Thoracic aorta endothelial cell (primary cell): ENCODE data around the genes CHST15 and OAT.

DNA sequence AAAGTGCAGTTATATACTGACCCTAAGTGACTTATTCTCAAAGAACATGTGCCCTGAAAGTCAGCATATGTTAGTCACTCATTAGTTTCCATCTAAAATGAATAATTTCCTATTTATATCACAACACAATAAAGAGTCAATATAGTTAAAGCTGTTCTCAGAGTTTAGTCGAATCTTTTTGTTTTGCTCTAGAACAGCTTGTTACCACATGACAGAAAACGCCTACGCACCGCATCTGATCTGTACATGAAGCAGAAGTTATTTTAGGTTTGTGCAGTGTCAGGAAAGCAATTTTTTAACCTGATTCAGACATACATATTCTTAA lies 33.2 kb downstream of the PLEKHA1 start:
- CAGE, long polyA plus RNA: no peak

GRCh38 chr10:122468827-122469830 lies 7.8 kb downstream of the HTRA1 start:
- CAGE, long polyA plus RNA: no peak

GRCh38 chr10:122620863-122621502 lies 51.7 kb upstream of the SPADH start:
- CAGE, long polyA plus RNA: no peak

GRCh38 chr10:122630849-122631351 lies 41.8 kb upstream of the SPADH start:
- CAGE, long polyA plus RNA: no peak

- CAGE, long polyA plus RNA: no peak
Measured at GRCh38 chr10:122997113-122997631, 11.4 kb downstream of the IKZF5 start.

GRCh38 chr10:123157920-123158371 lies 3.7 kb downstream of the BUB3 start:
- CAGE, long polyA plus RNA: no peak

DNA sequence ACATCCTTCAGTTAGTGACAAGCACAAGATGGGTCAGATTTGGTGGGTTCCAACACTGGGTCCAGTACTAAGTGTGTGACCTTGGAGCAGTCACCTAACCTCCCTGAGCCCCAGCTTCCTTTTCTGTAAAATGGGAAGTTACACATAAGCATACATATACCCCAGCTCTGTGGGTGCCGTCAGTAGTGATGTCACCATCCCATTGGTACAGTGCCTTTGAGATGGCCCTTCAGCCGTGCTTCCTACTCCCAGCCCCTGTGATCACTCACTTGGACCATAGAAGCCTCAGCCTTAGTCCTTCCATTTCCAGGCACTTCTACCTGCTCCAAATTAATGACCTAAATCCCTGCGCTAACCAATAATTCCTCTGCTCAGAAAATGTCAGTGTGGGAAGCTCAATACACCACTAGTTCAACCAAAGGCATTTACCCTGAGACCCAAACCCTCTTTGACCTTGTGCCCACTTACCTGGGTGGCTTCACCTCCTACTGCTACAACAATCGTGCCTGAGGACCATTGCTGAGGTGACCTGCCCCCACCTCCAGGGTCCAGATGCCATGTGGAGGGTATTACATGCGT lies 95.4 kb downstream of the CHST15 start:
- CAGE, long polyA plus RNA: no peak

DNA sequence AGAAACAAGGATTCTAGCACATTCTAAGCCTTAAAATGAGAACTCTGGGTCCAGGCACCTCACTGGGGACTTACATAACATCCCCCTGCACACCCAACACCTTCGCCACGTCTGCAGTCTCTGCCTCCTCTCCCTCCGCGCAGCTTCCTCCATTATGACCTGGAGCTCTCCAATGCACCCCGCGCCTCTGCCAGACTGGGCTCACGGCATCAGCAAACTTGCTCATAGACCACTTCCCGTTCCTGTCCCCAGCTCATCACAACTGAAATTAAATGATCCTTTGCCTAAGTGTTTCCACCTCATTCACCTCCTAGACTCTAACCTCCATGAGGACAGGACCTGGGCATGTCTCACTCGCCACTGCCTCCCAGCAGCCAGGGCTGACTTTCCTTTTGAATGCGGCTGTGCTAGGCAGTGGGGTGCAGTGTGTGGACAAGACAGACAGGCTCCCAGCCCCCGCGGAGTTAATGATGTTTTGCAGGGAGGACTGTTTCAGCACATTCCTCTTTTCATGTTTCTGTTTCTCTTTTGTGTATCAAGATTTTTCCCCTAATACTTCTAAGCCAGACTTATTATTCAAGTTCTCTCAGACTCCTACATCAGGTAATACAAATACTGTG lies 18.8 kb downstream of the CHST15 start:
- CAGE, long polyA plus RNA: no peak

GRCh38 chr10:124084664-124085048 lies 8.7 kb downstream of the CHST15 start:
- CAGE, long polyA plus RNA: no peak

DNA sequence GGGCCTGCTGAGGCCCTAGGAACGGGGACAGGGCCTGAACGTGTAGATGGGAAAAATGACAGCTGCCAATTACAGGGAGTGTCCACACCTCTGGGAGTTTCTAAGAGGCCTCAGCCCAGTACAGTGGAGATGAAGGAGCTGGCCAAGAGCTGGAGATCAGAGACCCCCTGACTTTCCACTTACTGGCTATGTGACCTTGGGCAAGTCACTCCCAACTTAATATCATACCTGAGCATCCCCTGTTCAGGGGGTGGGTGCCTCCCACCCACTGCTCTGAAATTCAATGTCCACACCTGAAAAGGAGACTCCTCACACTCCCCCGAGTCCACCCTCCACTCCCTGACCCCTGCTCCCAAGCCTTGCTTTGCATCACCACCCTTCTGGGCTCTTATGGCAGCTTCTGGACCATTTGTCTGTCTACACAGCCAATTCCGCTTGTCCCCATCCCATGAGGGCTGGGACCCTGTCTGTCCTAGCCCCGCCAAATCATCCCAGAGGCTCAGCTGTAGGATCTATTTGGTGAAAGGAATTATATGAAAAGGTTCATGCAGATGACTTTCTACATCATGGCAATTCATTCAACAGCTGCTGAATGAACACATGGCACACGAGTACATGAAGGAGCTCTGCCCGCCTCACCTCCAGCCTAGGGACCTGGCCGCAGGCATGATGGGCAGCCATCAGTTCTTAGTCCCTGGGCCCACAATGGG lies 3.9 kb downstream of the CHST15 start:
- CAGE, long polyA plus RNA: no peak

DNA sequence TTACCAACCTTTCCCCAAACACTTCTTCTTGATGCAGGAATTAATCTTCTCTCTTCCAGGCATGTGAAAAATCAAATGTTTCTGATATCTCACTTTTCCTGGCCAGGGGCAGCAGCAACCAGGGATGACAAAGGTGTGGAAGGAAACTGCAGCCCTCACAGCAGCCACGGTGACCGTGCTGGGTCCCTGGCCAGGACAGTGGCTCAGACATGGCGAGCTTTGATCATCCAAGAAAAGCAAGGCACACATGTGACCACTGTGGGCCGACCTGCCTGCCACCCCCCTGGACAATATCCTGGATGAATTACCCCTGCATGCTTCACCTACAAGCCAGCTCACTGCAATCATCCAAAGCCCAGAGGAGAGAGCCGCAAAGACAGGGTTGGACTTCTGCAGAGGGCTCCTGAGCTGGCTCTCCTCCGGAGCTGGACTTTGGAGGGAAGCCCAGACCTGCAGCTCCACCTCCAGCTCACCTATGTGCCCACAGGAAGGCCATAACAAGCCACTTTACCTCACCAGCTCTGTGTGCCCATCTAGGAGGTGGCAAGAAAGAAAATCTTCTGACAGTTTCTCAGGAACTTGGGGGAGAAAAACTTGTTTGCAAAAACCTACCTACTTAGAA lies 2.7 kb downstream of the CHST15 start:
- CAGE, long polyA plus RNA: no peak

DNA sequence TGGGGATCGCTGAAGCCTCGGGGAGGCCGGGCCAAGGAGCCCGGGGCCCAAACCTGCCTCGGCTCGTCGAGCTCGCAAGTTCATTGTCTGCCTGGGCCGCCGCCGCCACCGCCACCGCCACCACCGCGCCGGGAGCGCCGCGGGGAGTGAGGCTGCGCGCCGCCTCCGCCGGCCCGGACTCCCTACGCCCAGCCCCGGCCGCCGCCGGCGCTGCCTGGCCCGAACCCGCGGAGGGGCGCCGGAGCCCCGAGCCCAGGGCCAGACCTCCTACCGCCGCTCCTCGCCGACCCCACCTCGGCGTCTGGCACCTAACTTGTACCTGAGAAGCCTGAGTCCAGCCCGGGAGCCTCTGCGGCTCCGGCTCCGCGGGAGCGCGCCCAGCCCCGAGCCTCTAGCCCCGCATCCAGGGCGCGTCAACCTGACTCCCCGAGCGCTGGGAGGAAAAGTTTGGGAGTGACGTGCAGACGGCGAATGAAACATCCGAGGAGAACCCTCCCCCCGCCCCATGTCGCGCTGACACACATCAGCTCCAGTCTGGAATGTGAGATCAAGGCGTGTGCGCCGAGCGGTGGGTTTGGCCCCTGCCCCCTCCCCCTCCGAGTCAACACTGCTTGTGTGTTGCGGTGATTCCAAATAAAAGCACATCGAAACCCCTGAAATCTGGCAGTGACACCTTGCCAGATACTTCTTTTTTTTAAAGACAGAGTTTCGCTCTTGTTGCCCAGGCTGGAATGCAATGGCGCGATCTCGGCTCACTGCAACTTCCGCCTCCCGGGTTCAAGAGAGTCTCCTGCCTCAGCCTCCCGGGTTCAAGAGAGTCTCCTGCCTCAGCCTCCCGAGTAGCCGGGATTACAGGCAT lies at the start of gene CHST15:
Gene CHST15, minus strand, starts transcription at position 449 of the 859 bp plus-strand sequence.
- CAGE, long polyA plus RNA: no peak

GRCh38 chr10:124172066-124172936 lies 78.9 kb upstream of the CHST15 start:
- CAGE, long polyA plus RNA: no peak

- CAGE, long polyA plus RNA: no peak
Measured at GRCh38 chr10:124181993-124182503, 88.7 kb upstream of the CHST15 start.

- CAGE, long polyA plus RNA: no peak
Measured at GRCh38 chr10:124418836-124419692, at the start of gene OAT. Gene OAT (minus strand): TSS chr10:124418923.

DNA sequence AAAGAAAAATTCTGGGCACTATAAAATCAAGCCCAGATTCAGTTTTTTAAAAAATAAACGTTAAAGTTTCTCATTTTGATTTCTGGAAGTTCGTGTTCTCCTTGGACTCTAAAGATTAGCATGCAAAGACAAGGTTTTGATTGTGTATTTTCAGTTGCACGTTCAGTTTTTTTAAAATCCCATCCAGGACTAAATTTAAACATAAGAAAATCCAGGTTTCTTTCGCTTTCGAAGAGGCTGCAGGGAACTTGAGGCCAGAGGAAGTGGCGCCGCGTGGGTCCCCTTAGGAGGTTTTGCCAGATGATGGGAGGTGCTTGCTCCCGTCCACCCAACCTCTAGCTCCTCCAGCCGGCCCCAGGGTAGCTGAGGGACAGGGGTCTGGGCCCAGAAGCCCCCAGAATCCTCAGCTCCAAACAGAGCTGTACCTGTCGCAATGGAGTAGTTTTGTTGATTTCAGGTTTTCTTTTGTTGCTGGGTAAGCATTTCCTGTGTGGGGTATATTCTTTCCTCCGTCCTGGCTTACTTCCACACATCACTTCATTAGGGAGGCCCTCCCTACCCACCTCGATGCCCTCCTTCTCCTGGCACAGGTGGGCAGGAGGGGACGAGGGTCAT lies 32.4 kb downstream of the LHPP start:
- CAGE, long polyA plus RNA: no peak

DNA sequence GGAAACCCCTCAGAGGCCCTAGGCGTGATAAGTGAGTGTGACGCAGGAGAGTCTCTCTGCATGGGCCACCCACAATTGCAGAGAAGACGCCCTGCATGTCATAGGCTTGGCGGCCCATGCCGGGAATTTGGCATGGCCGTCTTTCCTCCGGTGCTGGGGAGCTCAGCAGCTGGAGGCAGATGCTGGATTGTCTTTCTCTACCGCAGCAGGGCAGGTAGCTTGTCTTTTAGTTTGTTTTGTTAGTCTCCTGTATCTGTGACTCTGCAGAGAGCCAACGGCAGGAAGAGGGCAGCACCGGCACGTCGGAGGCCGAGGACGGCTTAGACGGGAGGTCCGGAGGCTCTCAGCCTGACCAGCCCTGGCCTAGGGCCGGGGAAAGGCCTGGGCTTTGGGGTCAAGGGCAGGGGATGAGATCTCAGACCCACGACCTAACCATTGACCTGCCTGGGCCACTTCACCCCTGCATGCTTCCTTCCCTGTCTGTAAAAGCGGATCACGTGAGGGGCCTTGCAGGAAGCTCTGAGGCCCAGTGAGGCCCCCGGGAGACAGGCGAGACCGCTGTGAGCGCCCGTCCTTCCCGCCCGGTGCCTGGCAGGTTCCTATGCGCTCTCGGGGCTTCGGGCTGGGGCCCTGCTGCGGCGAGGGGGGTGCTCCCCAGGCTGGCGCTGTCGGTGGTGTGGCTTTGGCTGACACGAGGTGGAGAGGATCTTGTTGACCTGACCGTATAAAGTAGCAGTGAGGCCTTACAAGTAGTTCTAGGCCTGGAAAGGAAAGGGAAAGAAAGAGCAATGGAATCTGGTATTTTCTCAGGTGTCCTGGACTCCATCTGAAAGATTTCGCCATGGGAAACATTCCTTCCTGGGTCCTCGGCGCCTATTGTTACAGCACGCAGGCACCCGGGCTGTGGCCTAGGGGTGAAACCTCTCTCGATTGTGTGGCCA lies 72.8 kb downstream of the LHPP start:
- CAGE, long polyA plus RNA: no peak

GRCh38 chr10:124589068-124589267 lies 127.3 kb downstream of the LHPP start:
- CAGE, long polyA plus RNA: no peak

DNA sequence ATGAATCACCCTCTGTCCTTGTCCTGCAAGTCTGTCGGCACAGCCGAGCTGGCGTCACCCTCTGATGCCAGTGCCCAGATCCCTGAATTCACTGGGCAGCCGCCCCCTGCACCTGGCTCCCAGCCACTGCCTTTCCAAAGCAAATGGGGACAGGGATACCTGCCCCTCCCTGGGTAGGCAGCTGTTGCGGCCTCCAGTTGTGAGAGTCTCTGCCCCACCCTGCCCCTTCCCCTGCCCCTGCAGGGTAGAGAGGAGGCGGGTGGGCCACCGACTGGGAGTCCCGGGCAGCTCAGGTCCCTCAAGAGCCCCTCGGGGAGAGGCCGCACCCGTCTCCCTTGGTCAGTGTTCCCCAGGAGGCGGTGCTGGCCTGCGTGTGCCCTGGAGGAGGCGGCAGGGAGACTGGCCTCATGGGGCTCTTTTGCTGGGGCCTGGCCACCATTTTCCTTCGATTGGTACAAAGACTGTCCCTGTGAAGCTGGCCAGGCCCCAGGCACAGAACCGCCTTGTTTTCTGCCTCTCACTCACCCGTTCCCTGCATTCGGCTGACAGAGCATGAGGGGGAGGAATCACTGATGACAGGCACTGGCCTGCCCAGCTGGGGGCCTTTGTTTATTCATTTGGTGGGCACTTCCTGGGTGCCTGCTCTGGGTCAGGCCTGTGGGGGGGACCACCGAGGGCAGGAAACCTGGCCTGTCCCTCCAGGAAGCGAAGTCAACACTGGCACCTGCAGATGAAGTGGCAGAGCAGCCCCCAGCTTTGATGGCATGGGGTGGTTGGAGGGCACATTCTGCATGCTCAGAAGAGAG lies 139.3 kb downstream of the FAM53B start:
- CAGE, long polyA plus RNA: no peak

- CAGE, long polyA plus RNA: no peak
Measured at GRCh38 chr10:124610143-124610803, 133.9 kb downstream of the FAM53B start.